ENCODE measurements around the gene FUOM.

DNA sequence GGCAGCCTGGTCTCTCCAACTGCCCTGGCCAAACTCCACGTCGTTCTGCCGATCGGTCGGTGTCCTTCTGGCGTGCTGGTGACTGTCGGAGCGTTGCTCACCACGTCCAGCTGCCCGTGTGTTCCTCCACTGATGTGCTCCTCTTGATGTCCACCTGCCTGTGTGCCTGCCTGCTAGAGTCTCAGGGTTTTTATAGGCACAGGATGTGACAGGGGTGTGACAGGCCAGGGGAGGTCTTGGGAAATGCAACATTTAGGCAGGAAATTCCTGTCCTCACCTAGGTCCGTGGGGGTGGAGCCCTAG lies 25.1 kb upstream of the CFAP46 start:
- PRO-cap: unidirectional peak, minus-strand start at position 164 of the sequence

- PRO-cap: bidirectional peak, plus-strand start at chr10:133151902, minus-strand start at chr10:133151789
Observed at GRCh38 chr10:133151585-133152174, 8.3 kb upstream of the KNDC1 start.

GRCh38 chr10:133258673-133259810 lies 17.6 kb downstream of the ADAM8 start:
- PRO-cap: no peak

- PRO-cap: no peak
Observed at GRCh38 chr10:133262536-133263502, 13.8 kb downstream of the ADAM8 start.

DNA sequence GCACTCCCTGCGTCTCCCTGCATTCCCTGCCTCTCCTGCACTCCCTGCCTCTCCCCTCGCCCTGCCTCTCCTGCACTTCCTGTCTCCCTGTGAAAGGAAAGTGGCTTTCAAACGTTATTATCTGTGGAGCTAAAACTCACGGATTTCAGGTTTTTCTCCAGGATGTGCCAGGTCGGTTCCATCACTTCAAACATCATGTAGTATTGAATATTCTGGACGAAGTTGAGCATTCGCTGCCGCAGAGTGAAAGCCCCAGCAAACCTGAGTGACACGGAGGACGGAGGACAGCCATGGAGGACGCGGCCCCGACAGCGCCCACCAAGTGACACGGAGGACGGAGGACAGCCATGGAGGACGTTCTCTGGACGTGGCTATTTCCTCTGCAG lies 7.1 kb upstream of the ADAM8 start:
- PRO-cap: no peak

DNA sequence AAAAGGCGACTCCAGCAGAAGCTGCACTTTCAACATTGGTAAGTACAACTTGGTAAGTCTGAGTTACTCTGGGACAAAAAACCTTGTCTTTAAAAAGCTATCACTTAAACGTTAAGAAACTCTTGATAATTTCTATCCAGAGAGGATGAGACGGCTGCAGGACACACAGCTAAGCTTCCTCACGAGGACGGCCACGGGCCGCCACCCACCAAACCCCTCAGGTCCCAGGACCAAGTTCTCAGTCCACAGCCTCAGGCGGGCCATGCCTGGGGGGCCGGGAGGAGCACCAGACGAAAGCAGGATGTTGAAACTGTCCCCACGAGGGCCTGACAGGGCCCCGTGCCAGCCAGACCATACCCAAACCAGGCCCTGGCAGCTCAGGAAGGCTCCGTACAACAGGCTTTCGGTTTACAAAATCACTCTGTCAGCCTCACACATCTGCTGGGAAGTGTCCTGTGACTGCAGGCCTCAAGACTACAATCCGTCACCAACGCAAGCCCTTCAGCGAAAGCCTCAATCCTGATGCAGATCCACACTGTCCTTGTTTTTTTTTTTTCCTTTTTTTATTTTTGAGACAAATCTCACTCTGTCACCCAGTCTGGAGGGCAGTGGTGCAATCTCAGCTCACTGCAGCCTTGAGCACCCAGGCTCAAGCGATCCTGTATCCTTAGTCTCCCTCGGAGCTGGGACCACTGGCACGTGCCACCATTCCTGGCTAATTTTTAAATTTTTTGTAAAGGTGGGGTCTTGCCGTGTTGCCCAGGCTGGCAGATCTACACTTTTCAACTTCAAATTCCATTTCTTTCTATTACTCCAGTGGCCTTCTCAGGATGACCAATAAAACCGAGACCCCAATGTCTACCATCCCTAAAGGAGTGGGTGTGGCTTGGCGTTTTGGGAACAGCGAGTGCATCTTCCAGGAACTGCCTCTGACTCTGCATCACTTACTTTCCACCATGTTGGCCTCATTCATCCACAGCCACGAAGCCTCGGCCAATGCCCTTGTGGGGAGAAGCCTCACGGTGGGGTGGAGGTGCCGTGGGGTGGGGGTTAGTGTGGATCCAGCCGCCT lies 14.3 kb downstream of the TUBGCP2 start:
- PRO-cap: no peak

- PRO-cap: bidirectional peak, plus-strand start at chr10:133357792, minus-strand start at chr10:133357696; bidirectional peak, plus-strand start at chr10:133358200, minus-strand start at chr10:133358019
Observed at GRCh38 chr10:133357002-133358106, at the start of gene FUOM. Gene FUOM (minus strand): TSS chr10:133358019.

DNA sequence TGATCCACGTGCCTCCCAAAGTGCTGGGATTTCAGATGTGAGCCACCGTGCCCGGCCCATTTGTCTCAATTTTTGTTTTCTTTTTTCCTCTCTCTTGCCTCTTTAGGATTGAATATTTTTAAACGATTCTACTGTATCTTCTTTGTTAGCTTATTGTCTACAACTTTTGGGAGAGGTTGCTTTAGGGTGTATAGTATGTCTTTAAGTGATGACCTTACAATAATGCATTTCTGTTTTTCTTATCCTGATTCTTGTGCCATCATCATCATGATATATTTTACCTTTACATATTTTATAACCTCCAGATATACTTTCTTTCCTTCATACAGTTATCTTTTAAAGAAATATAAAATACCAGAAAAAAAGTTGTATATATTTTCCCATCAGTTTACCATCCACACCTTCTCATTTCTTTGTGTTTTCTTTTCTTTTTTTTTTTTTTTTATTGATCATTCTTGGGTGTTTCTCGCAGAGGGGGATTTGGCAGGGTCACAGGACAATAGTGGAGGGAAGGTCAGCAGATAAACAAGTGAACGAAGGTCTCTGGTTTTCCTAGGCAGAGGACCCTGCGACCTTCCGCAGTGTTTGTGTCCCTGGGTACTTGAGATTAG lies 10.8 kb downstream of the SPRN start:
- PRO-cap: no peak

DNA sequence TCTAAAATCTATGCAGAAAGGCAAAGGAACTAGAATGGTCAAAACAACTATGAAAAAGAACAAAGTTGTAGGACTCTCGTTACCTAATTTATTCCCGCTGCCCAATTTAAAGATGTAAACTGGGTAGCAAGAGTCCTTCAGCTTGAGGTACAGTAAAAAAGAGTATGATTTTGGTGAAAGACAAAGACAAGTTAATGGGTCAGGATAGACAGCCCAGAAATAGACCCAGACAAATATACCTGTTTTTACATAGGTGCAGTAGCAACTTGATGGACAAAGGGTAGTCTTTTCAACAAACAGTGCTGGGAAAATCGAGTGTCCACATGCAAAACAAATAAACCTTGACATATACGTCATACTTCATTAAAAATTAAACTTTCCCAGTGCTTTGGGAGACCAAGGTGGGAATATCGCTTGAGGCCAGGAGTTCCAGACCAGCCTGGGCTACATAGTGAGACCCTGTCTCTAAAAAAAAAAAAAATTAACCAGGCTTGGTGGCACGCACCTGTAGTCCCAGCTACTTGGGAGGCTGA lies 12.1 kb upstream of the CYP2E1 start:
- PRO-cap: no peak

Data from H9 (cell line).